PC-3 (cell line): ENCODE measurements around a stretch of chr3.

DNA sequence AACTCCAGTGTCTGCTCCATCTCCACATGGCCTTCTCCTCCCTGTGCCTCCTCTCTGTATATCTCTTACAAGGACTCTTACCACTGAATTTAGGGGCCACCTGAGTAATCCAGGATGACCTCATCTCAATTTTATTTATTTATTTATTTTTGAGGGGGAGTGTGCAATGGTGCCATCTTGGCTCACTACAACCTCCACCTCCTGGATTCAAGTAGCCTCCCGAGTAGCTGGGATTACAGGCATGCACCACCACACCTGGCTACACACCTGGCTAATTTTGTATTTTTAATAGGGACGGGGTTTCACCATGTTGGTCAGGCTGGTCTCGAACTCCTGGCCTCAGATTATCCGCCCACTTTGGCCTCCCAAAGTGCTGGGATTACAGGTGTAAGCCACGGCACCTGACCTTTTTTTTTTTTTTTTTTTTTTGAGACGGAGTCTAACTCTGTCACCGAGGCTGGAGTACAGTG is 15.2 kb downstream of the NFKBIZ start:
- RAMPAGE, long total RNA, result no peak

- RAMPAGE, long total RNA, result no peak
These were observed 19.2 kb downstream of the NFKBIZ start for GRCh38 chr3:101868284-101869228.

GRCh38 chr3:101936460-101937315 is 87.4 kb downstream of the NFKBIZ start:
- RAMPAGE, long total RNA, result no peak

DNA sequence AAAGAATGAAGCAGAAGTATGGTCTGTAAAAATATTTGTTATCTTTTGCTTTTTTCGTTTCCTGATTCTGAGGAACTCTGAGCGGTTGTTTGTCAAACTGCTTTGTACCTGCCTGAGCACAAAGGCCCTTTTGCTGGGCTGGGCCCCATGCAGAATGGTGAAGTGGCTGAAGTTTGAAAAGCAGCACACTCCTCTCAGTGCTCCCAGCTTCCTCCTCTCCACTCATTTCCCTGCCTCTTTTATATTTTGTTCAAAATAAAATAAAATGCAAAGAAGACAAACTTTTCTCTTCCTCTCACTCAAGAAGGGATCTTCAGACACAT is 229.6 kb downstream of the NFKBIZ start:
- RAMPAGE, long total RNA, result no peak

DNA sequence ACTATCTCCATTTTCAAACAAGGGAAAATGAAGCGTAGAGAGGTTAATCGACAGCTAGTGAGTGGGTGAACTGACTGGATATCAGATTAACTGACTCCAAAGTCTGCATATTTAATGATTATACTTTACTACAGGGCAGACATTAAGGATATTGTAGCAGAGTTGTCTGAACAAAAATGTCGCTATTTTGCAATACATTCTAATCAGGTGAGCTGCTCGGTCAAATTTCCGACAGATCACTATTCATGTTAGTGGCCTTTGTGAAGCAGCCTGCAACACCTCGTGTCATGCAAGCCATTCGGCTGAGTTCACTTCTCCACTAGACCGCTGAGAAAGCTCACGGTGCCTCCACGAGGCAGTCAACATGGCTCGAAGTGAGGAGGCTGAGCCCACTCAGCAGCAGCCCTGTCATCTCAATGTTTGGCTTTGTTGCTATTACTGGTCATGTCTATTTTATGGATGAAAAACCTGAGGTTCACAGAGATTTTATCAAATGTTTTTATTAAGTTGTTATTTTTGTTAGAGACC is 264.3 kb downstream of the NFKBIZ start:
- RAMPAGE, long total RNA, result no peak

- RAMPAGE, long total RNA, result no peak
These were observed 264.9 kb downstream of the NFKBIZ start for GRCh38 chr3:102114272-102114591.

DNA sequence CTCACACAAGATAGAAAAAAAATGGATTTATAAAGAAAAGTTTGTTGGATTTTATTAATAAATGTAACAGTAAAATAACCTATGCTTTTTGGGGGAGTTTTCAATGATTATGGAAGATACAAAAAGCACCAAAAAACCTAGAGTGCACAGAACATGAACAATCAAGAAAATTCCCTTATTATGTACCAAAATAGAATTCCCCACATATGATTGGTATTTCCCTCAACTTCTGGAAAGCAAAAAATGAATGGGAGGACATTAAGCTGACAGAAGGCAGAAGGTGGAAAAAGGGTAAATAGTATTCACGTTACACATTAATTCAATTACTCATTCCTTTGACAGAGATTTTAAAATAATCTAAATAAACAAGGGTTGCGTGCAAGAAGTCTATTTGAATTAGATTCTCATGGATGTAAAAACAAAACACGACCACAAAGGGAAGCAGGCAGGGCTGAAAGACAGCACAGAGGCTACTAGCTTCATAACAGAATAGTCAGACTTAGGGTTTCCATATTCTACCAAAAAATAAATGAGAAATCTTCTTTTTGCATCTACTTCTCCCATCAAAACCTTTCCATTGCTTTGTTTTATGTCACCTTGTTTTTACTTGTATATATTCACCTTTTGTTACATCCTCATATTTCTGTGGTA is 260.5 kb upstream of the ZPLD1 start:
- RAMPAGE, long total RNA, result no peak

- RAMPAGE, long total RNA, result no peak
These were observed 239.4 kb upstream of the ZPLD1 start for GRCh38 chr3:102195179-102196018.

DNA sequence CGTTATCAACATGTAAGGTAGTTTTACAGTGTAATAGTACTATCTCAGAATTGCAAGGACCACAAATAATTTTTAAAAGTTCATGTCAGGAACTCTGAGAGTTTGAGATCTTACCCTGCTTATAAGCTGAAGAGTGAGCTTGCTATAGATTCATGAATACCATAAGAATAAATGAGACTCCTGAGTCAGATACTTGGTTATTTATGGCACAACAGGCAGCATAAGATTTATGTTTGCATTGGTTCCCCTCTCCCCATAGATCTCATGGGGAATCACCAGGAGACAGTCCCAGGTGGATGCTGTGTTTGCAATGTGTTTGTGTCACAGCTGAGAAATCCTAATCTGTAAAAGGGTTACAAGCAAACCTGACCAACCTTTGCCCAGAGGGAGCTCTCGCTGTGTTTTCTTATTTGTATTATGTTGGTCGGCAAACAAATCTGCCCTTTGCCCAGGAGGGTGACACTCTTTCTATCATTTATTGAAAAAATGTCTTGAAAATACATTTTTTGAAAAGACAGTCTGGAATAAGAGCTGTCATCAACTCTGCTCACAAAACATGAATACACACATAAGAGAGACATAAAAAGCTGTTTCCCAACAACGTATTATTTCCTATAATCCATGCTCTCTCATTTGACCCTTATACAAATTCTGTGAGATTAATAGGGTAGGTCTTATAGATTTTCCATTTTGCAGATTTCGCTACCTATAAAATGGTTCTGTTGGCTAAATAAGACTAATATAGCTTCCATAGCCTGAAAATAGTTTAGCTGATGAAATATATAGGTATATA is 236.2 kb downstream of the ZPLD1 start:
- RAMPAGE, long total RNA, result no peak

- RAMPAGE, long total RNA, result no peak
These were observed 818.8 kb upstream of the ALCAM start for GRCh38 chr3:104547925-104548236.

GRCh38 chr3:105195295-105195717 is 171.4 kb upstream of the ALCAM start:
- RAMPAGE, long total RNA, result no peak

- RAMPAGE, long total RNA, result no peak
These were observed 771 bp upstream of the ALCAM start for GRCh38 chr3:105365969-105366306.

DNA sequence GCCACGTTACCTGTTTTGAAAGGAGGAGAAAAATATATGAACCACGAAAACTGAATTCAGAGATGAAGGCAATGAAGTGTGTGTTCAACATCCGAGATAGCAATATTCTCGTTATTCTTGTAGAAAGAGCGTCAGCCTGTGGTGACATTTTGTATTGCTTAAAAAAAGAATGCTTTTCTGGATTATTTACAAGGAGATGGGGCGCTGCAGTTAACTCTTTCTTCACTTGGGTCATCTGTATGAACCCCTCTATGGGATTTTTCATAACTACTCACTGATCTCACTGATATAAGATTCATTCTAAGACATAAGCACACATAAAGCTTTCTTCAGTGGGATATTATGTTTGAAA is 3.1 kb downstream of the ALCAM start:
- RAMPAGE, long total RNA, result no peak

DNA sequence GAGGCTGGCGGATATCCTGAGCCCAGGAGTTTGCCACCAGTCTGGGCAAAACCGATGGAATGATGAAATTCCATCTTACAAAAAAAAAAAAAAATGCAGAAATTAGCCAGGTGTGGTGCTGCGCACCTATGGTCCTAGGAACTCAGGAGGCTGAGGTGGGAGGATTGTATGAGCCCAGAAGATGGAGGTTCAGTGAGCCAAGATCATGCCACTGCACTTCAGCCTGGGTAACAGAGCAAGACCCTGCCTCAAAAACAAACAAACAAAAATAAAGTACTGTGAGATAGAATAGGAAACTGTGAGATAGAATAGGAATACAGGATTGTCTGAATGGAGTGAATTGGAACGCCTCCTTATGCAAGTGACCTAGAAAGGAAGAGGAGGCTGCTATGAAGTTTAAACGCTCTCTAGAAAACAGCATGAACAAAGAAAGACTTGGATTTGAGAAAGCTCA is 47.5 kb downstream of the ALCAM start:
- RAMPAGE, long total RNA, result no peak

- RAMPAGE, long total RNA, result no peak
These were observed 71.8 kb downstream of the ALCAM start for GRCh38 chr3:105438433-105439036.

DNA sequence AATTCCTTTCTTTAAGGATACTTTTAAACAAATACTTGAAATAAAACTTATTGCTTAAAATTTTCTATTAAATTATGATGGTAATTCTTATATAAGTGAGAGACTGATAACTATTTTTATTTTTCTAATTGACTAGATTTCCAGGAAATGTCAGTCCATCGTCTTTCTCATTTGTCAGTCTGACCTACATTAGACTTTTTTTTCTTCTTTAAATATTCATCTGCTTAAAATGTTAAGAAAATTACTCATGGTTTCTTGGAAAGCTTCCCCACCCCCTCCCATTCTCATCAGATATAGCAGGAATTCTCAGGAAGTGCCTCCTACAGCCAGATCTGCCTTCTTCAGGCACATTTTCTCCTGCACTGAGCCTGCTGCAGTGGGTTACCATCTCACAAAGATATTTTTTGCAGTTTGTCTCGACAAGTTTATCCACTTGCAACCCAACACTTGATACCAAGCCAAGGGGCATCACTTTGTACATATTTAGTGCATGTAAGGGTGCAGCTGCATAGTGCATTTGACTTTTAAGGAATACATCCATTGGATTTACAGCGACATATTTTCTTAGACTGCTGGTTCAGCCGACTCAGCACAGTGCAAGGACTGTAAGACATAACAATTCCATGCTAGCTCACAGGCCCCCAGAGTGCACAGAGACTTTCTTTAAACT is 262.0 kb upstream of the CBLB start:
- RAMPAGE, long total RNA, result no peak

GRCh38 chr3:106255741-106256439 is 387.1 kb upstream of the CBLB start:
- RAMPAGE, long total RNA, result no peak

GRCh38 chr3:107800573-107801311 is 278.0 kb downstream of the BBX start:
- RAMPAGE, long total RNA, result no peak

GRCh38 chr3:108006178-108006778 is 84.6 kb downstream of the CD47 start:
- RAMPAGE, long total RNA, result no peak

DNA sequence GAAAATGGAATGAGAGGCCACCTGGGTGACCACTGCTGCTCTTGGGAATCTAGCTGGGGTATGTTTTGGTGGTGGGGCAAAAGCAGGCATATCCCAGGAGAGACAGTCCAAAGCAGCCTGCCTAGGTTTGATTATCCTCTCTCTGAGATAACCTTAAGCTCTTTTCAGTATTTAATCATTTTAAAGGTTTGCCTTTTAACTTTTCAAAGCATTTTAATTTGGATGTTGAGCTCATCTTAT is 2.0 kb upstream of the CD47 start:
- RAMPAGE, long total RNA, result no peak